Astrocyte (in vitro differentiated cells and primary cell): Measurements from ENCODE around the genes SERTAD3 and LTBP4.

DNA sequence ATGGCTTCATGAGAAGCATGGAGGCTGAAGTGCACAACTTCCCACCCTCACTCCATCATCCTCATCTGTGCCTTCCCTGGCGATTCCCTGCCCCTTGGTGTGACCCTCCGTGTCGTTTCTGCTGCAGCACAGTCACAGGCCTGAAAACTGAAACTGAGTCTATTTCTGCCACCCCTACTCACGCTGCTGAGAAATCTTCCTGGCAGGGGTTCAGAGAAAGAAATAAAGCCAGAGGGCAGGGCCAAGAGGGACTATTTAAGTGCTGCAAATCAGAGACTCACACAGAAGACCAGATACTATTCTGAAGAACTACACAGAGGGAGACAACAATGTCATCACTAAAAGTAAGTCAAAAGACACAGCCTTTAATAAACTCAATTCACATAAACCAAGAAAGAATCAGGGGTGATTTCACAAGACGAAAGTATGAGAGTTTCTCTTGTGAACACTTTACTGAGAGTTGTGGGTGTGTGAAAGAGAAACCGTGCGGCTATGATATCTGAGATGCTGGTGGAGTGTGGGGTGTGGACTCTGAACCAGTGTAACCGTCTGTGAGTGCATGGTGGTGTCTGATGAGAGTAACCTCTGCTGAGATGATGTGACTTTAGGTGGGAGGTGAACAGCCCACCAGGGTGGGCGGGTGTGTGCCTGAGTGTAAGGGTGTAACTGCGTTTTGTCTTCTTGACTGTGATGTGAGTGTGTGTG lies 23.5 kb downstream of the LGALS16 start:
- PRO-cap: no peak
- RRBS, 2 experiments: no CpG with 5 or more reads among the region's 10 CpGs

GRCh38 chr19:39705855-39706332 lies 1.6 kb downstream of the LGALS14 start:
- PRO-cap: no peak
- RRBS, 2 experiments: no CpG with 5 or more reads among the region's 6 CpGs

- PRO-cap: no peak
- RRBS, 2 experiments: 2 to 7% methylated on average over 4 of the region's 19 CpGs
These were observed 14.4 kb downstream of the LEUTX start for GRCh38 chr19:39792960-39793594.

DNA sequence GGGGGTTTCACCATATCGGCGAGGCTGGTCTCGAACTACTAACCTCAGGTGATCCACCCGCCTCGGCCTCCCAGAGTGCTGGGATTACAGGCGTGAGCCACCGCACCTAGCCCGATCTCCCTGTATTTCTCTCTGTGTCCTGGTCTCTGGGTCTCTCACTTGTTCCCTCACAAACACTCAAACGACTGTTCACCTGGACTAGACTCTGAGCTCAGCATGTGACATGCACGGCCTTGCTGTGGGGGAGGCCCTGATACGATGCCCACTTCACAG lies 32.7 kb upstream of the FBL start:
- PRO-cap: no peak
- RRBS, 2 experiments: no CpG with 5 or more reads among the region's 11 CpGs

DNA sequence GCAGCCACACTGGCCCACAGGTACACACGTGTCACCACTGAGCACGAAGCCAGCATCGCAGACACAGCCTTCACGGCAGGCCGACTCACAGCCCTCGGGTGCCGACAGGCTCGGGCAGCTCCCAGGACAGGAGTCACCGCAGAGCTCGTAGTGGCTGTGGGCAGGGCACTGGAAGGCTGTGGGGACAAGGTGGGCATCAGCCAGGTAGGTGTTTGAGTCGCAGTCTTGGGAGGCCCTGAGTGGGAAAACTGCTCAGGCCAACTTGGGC lies 43.7 kb upstream of the FBL start:
- PRO-cap: no peak
- RRBS, 2 experiments: no CpG with 5 or more reads among the region's 11 CpGs

- PRO-cap: no peak
- RRBS, 2 experiments: no CpG with 5 or more reads among the region's 21 CpGs
These were observed 340 bp downstream of the ZNF546 start for GRCh38 chr19:39997191-39997609.

DNA sequence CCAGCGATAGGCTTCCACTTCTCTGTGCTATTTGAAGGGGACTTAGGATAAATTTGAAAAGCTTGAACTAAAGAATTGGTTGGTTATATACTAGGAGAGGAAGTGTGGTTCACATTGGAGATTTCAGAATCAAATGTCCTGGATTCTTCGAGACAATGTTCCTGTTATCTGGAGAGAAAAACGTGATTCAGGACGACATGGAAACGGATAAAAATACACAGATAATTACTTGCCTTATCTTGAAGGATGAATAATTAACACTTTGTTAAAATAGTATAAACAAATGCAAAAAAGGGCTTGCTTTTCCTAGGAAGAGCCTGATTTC lies 500 bp upstream of the ZNF780A start:
- PRO-cap: no peak
- RRBS, 2 experiments: no CpG with 5 or more reads among the region's 5 CpGs

DNA sequence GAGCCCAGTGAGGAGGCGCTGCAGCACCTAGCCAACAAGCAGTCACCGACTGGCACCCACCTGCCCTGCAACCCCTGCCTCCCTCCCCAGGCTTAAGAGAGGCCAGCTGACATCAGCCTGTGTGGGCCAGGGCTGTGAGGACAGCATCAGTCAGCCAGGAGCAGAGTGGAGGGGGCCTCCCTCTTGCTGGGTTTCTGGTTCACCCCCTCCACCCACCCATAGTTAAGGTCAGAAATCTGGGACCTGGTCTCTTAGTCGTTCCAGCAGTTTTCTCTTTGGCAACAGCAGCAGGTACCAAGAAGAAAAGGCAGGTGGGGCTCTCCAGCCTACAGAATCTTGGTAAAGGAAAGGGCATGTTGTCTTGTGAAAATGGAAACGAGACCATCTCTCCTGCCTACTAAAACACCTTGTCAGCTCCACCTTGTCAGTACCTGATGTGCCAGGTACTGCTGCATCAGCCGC lies 25.6 kb upstream of the CCNP start:
- PRO-cap: no peak
- RRBS, 2 experiments: no CpG with 5 or more reads among the region's 5 CpGs

GRCh38 chr19:40365418-40366117 lies 17.1 kb downstream of the PLD3 start:
- PRO-cap: bidirectional peak, plus-strand start at chr19:40365895, minus-strand start at chr19:40365757
- RRBS, 2 experiments: 2% methylated on average over 8 to 11 of the region's 28 CpGs

DNA sequence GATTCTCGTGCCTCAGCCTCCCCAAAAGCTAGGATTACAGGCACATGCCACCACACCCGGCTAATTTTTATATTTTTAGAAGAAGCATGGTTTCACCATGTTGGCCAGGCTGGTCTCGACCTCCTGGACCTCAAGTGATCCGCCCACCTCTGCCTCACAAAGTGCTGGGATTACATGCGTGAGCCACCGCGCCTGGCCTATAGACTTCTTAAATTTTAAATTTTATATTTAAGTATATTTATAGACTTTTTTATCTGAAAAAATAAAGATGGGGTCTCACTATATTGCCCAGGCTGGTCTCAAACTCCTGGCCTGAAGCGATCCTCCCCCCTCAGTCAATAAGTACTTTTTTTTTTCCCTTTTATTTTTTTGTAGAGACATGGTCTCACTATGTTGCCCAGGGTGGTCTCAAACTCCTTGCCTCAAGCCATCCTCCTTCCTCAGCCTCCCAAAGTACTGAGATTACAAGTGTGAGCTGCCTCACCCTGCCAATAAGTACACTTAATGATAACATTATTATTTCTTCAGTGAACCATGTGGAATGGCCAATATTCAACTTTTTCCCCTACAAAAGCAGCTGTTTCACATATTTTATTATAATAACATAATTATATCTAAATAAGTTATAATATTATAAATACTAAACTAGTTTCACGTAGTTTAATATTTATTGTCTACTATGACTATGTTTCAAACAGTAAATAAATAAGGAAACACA lies 1.8 kb downstream of the SERTAD1 start:
- PRO-cap: no peak
- RRBS, 2 experiments: no CpG with 5 or more reads among the region's 9 CpGs

GRCh38 chr19:40440795-40441370 lies 3.3 kb downstream of the SERTAD3 start:
- PRO-cap: no peak
- RRBS, 2 experiments: no CpG with 5 or more reads among the region's 7 CpGs

DNA sequence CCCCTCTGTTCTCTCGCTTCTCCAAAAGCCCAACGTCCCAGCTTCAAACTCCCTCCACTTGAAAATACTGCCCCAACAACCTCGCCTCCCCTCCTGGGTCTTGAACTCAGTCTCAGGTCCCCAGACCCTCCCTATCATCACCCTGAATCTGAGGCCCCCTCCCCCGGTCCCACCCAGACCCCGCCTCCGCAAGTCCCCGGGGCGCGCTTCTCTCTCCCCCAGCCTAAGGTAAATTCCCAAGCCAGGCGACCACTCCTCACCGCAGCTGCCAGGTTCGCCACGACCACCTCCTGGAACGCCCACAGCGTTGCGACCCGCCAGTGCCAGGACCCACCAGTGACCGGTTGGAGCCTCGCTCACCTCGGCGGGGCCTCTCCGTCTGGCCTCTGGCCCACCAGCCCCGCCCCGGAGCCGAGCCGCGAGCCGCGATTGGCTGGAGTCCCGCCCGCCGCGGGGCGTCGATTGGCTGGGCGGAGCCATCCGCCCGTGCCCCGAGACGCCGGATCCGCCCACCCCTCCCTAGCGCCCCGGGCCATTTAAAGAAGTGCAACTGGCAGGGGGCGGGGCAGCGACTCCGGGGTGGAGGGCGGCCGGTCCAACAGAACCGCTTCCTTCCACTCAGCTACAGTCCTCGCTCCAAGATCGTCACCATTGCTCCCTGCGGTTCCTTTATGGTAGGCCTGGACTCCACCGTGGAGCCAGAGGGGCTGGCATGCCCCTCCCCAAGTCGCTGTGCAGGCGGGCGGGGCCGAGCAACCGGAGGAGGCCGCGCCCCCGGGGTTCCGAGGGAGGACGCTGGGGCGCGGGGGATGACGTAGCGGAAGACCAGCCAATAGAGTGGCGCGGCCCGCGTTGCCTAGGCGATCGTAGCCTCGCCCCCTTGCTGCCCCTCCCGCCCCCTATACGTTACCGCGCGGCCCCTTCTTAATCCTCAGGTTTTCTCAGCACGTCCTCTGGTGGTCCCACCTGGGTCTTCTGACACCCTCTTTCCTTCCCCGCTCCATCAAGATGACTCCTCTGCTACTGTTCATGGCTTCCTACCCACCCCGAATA lies at the start of gene SERTAD3:
Gene SERTAD3, minus strand, starts transcription at position 381 of the 1,053 bp plus-strand sequence.
- PRO-cap: unidirectional peak, minus-strand start at position 66 of the sequence; bidirectional peak, plus-strand start at position 573 of the sequence, minus-strand start at position 381 of the sequence
- RRBS, 2 experiments: 2 to 3% methylated on average over 22 of the region's 83 CpGs

- PRO-cap: no peak
- RRBS, 2 experiments: no CpG with 5 or more reads among the region's 11 CpGs
These were observed 1.2 kb downstream of the BLVRB start for GRCh38 chr19:40464145-40464874.

DNA sequence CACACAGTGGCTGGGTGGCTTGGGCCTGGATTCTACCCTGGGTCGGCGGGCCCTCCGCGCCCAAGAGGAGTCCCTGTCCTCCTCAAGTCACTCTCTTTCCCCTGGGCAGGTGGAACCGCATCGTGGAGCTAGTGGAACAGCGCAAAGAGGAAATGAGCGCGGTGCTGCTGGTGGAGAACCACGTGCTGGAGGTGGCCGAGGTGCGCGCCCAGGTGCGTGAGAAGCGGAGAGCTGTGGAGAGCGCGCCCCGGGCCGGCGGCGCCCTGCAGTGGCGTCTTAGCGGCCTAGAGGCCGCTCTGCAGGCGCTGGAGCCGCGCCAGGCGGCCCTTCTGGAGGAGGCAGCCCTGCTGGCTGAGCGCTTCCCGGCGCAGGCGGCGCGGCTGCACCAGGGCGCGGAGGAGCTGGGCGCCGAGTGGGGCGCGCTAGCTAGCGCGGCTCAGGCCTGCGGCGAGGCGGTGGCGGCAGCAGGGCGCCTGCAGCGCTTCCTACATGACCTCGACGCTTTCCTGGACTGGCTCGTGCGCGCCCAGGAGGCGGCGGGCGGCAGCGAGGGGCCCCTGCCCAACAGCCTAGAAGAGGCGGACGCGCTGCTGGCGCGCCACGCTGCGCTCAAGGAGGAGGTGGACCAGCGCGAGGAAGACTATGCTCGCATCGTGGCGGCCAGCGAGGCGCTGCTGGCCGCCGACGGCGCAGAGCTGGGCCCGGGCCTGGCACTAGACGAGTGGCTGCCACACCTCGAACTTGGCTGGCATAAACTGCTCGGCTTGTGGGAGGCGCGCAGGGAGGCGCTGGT lies 52.7 kb downstream of the SPTBN4 start:
- PRO-cap: no peak
- RRBS, 2 experiments: no CpG with 5 or more reads among the region's 82 CpGs

GRCh38 chr19:40600926-40601830 lies at the start of gene LTBP4:
Gene LTBP4, plus strand, starts transcription at chr19:40601369.
- PRO-cap: no peak
- RRBS, 2 experiments: 2 to 3% methylated on average over 32 to 35 of the region's 83 CpGs

- PRO-cap: no peak
- RRBS, 2 experiments: 6 to 37% methylated on average over 4 of the region's 49 CpGs
These were observed 22.5 kb downstream of the LTBP4 start for GRCh38 chr19:40623297-40624468.

- PRO-cap: no peak
- RRBS, 2 experiments: no CpG with 5 or more reads among the region's 6 CpGs
These were observed 39.8 kb downstream of the NUMBL start for GRCh38 chr19:40650565-40651131.

DNA sequence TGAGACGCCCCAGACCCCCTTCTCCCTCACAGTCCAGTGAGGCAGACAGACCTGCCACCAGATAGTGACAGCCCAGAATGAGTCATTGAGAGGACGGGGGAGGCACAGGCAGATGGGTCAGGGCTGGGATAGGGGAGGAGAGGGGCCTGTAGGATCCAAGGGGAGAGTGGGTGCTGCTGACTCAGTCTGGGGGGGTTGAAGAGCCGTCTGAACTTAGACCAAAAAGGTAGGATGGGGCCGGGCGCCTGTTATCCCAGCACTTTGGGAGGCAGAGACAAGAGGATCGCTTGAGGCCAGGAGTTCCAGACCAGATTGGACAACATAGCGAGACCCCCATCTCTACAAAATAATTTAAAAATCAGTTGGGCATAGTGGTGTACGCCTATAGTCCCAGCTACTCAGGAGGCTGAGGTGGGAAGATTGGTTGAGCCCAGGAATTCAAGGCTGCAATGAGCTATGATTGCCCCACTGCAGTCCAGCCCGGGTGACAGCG lies 26.4 kb downstream of the NUMBL start:
- PRO-cap: no peak
- RRBS, 2 experiments: no CpG with 5 or more reads among the region's 10 CpGs

DNA sequence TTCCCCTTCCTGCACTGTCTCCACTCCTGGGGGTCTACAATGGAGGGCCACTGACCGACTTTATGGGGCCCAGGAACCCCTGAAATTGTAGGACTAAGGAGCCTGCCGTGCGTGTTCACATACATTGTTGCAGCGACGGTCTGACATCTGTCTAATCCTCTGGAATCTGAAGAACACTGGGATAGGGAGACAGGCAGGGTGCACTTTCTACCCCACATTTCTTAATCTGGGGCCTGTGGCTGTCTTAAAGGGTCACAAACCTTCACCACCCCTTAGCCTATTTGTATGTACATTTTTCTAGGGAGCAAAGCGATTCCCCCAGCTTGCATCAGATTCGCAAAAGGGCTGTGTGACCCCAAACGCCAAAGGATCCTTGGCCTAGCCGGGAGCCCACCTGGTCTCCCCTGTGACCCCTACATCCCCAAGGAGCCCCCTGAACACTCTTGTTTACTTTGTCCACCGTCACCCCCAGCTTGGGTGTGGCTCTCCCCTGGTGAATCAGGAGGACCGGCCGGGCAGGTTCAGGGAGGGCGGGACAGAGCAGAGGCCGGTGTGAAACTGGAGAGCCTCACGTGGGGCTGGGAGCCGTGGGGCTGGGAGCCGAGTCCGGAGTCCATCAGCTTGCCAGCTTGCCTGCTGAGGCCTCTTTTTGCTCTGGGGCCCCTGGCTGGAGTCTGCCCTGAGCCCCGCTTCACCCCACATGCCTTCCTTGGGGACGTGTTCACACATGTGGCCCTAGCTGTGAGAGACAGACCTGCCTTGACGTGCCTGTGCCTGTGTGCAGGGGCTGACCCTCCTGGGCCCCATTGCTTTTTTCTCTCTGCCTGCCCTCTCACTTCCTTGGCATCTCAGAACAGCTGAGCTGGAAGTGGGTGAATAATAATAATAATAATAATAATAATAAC lies 1.8 kb downstream of the ITPKC start:
- PRO-cap: no peak
- RRBS, 2 experiments: 1 to 3% methylated on average over 5 of the region's 21 CpGs

- PRO-cap: no peak
- RRBS, 2 experiments: no CpG with 5 or more reads among the region's 16 CpGs
These were observed 10.2 kb downstream of the ACTMAP start for GRCh38 chr19:40739978-40740660.